ENCODE results near the genes BTBD6, PACS2 and TEDC1.

GRCh38 chr14:104843277-104843968, 21.6 kb upstream of the CEP170B start:
- CAGE, long polyA plus RNA = no peak
- RRBS = 3% methylated on average over 33 of the region's 59 CpGs

- CAGE, long polyA plus RNA = no peak
- RRBS = 7% methylated on average over 11 of the region's 47 CpGs
Measured at GRCh38 chr14:104864027-104864699, 905 bp upstream of the CEP170B start.

DNA sequence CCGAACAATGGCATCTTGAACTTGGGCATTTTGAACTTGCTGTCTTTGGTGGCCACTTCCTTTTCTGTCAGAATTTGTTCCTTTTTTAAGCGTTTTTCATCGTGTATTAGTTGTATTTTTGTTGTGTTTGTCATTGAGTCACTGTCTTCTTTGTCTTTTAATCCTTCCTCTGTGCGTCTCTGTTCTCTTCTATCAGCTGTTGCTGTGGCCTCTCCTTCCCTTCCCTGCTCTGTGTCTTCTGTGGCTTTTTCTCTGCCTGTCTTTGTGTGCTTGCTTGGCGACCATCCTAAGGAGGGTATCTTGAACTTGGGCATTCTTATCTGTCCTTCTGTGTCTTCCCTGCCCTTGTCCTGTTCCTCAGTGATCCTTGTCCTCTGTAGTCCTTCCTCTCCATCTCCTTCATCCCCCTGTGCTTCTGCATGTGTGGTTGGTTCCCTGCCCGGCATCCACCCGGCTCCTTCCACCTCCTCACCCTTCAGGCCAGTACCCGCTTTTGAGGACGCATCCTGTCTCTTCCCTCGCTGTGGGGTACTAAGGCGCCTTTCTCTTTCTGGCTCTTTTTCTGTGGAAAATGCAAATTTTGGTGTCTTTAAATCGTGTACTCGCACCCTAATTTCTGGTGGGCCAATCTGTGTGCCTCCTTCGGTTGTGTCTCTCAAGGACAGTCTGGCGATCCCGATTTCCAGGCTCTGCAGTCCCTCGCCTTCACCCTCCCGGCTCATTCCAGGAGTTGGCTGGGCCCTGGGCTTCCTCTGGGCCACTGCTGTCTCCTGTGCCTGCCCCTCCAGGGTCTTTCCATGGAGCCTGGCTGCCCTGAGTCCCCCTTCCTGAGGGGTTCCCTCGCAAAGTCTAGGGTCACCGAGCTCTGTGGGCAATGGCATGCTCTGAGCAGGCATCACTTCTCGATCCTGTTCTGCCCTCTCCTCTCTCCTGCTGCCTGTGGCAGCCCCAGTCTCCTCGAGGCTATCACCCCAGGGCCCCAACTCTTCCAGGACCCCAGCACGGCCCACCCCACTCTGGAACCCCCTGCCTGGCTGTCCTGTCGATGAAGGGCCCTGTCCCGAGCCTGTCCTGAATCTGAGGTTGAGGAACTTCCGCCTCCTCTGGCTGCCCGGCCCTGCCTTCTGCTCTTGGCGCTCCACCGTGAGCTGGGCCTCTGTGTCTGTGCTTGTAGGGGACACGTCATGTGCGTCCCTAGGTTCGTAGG, 24.4 kb downstream of the AHNAK2 start:
- CAGE, long polyA plus RNA = no peak
- RRBS = no CpG with 5 or more reads among the region's 32 CpGs

DNA sequence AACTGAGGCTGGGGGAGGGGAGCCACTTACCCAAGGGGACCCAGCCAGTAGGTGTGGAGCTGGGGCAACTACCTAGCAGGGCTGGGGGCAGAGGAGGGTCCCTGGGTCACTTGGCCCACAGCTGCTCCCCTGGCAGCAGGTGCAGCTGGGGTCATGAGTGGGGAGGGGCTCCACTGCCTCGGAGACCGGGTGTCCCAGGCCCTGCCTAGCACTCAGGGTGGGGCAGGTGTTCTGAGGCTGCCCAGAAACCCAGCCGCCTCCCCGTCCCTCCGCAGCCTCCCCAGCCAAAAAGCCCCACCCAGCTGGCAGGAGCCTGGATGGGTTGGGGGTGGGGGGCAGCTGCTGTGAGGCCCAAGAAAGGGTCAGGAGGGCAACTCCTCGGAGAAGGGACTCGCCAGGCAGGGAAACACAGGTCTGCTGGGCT, 11.2 kb downstream of the AHNAK2 start:
- CAGE, long polyA plus RNA = no peak
- RRBS = no CpG with 5 or more reads among the region's 7 CpGs

DNA sequence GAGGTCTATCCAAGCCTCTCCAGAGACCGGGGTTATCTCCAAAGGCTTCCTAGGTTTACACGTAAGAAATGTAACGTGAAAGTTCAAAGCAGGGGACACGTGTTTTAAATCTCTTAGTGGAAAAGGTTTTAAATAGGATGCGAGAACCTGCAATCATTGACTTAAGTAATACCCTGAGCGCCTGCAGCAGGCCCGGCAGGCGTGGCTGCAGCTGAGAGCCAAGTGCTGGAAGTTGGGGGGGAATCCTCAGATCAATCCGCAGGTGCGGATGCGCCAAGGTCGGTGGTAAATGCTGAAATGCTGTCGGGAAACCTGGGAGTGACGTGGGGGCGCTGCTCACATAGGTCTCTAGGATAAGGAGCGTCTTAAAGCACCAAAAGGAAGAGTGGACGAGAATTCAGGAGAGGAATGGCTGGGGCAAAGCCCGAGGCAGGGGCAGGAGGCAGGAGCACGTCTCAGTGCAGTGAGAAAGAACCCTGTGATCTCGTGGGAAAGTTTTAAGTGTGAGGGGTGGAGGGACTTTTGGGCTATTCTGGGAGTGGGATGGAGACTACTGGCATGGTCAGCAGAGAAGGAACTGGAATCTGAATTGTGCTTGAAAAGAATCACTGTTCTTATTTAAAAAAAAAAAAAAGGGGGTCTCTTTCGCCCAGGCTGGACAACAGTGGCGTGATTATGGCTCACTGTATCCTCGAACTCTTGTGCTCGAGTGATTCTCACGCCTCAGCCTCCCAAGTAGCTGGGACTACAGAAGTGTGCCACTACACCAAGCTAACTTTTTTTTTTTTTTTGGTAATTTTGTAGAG, 898 bp upstream of the CDCA4 start:
- CAGE, long polyA plus RNA = no peak
- RRBS = no CpG with 5 or more reads among the region's 25 CpGs

- CAGE, long polyA plus RNA = no peak
- RRBS = no CpG with 5 or more reads among the region's 10 CpGs
Measured at GRCh38 chr14:105025895-105026533, 5.1 kb upstream of the CDCA4 start.

DNA sequence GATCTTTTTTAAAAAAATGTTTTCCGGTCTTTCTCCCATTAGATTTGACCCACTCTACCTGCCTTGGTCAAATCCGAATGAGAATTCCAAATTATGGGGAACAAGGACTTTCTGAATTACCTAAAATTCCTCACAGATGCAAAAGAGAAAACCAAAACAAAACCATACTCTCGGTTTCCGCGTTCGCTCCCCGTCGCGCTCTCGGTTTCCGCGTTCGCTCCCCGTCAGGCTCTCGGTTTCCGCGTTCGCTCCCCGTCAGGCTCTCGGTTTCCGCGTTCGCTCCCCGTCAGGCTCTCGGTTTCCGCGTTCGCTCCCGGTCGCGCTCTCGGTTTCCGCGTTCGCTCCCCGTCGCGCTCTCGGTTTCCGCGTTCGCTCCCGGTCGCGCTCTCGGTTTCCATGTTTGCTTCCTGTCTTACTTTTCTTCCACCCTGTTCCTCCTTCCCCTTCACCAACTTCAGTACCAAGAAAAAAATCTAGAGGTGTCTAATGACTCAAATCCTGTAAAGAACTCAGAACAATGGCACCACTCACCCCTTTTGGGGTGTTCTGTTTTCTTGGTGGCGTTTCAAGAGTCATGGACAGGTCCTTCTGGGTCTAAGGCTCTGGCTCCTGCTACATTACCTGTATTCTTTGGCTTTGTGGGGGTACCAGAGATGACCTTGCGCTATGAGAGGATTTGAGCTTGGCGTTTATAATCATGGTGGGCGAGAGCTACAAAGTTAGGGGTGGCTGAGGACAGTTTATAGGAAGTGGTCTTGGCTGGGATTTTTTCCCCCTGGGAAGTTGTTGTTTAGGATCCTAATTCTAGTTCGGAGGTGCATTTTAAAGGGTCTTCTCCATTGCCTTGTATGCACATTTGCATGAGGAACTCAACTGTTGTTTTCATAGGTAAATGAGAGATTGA, 12.7 kb upstream of the CDCA4 start:
- CAGE, long polyA plus RNA = no peak
- RRBS = 3% methylated on average over 8 of the region's 51 CpGs

- CAGE, long polyA plus RNA = no peak
- RRBS = 11% methylated on average over 1 of the region's 14 CpGs
Measured at GRCh38 chr14:105038565-105039230, 17.8 kb upstream of the CDCA4 start.

GRCh38 chr14:105199037-105199581, 18.0 kb upstream of the NUDT14 start:
- CAGE, long polyA plus RNA = no peak
- RRBS = 60% methylated on average over 9 of the region's 20 CpGs

- CAGE, long polyA plus RNA = start-site peak on the plus strand at chr14:105248534-105248551, 15 and 8 reads in 2 replicates
- RRBS = 1% methylated on average over 28 of the region's 61 CpGs
Measured at GRCh38 chr14:105248239-105248692, at the start of gene BTBD6. Gene BTBD6 (plus strand): TSS chr14:105248533.

DNA sequence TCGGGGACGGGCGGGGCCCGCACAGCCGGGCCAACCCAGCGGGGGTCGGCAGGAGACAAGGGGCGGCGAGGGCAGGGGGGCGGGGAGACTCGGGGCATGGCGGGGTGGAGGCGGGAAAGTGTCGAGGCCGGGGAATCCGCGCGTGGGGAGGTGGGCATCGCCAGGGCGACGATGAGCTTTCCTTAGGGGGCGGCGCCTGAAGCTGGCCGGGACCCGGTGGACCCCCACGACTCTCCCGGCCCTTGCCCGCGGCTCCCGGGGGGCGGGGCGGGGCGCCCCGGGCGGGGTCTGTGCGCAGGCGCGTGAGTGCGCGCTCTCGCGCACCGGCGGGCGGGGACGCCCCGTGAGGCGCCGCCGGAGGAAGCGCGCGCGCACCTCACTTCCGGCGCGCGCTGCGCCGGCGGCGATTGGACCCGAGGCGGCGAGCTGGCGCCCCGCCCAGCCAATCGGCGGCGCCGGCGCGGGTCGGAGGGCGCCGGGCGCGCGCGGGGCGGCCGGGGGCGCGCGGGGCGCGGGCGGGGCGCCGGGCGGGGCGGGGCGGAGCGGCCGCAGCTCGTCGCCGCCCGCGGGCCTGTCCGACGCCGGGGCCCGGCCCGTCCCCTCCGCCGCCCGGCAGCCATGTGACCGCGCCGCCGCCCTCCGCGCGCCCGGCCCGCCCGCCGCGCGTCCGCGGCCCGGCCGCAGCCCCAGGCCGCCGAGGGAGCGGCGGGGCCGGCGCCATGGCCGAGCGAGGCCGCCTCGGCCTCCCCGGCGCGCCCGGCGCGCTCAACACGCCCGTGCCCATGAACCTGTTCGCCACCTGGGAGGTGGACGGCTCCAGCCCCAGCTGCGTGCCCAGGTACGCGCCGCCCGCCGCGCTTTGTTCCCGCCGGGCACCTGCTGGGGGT, at the start of gene PACS2:
Gene PACS2 (plus strand): TSS at position 549 of the 887 bp plus-strand sequence.
- CAGE, long polyA plus RNA = no peak
- RRBS = 1% methylated on average over 89 of the region's 154 CpGs

- CAGE, long polyA plus RNA = no peak
- RRBS = 15% methylated on average over 12 of the region's 39 CpGs
Measured at GRCh38 chr14:105477372-105478156, 2.9 kb downstream of the CRIP2 start.

DNA sequence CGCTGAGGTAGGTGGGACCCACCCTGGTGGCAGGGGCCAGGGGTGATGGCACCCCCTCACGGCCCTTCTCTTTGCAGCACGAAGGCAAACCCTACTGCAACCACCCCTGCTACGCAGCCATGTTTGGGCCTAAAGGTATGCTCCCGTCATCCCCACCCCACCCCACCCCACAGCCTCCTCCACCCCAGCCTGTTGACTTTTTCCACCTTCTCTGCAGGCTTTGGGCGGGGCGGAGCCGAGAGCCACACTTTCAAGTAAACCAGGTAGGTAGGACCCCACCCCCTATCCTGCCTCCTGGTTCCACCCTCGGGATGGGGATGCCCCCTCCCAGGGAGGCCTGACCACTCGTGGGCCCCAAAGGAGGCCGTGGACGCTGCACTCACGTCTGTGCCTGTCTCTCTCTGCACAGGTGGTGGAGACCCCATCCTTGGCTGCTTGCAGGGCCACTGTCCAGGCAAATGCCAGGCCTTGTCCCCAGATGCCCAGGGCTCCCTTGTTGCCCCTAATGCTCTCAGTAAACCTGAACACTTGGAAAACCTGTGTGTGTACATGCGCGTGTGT, 1.6 kb downstream of the CRIP1 start:
- CAGE, long polyA plus RNA = no peak
- RRBS = no CpG with 5 or more reads among the region's 15 CpGs

GRCh38 chr14:105490352-105490487, 826 bp upstream of the TEDC1 start:
- CAGE, long polyA plus RNA = no peak
- RRBS = under 1% methylated on average over 10 of the region's 16 CpGs

DNA sequence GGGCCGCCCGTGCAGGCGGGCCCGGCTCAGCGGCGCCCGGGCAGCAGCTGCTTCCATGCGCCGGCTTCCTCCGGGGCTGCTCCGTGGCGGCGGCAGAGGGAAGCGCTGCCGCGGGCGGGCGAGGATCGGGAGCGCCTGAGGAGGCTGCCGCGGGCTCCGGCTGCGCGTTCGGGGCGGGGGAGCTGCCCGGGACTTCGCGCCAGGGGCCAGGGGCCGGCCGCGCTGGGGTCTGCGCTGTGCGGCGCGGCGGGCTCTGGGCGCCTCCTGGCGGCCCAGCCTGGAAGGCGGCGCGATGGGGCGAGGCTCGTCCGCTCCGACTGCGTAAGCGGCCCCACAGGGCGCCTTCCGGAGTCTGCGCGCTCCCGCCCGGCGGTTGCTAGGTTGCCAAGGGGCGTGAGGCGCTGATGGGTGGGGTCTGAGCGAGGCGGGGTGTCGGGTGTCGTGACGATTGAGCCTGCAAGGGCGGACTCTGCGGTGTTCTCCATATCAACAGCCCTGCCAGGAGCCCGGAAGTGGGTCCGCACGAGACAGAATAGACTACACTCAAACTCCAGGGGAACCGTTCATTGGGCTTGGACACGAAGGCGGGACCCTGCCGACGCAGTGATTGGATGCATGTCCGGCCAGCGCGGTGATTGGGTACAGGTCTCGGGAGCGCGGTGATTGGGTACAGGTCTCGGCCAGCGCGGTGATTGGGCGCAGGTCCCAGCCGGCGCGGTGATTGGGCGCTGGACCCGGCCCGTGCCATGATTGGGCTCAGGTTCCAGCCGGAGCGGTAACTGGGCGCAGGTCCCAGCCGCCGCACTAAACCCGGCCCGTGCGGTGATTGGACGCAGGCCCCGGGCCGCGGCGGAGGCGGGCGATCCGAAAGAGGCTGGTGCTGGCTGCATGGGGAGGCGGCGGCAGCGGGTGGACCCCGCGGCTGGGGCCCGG, at the start of gene TEDC1:
Gene TEDC1 (plus strand): TSS at position 759 of the 933 bp plus-strand sequence.
- CAGE, long polyA plus RNA = no peak
- RRBS = under 1% methylated on average over 47 of the region's 111 CpGs

DNA sequence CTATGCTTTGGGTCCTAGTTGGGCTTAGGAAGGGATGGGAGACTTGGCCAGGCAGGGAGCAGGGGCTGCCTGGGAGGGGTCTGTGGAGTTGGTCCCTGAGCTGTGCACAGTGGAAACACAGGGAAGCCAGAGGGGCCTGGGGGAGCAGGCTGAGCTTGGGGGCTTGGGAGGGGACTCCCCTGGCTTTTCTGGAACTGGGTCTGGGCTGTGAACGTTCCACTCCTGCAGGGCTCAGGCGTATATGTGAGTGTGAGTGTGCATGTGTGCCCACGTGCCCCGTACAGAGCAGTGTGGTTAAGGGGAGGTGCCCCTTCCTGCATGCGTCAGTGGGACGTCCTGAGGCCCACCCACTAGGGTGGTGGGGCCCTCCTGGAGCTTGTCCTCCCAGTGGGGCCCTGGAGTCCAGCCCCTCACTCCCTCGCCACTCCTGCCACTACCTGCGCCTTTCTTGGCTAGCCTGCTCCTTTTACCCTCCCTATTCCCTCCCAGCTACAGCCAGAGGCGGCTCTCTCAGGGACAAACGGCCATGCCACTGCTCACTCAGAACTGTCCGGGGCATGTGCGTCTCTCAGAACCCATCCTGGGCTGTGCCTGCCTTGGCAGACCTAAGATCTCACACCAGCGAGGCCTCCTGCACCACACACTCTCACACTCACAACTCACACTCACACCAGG, 59.8 kb downstream of the TMEM121 start:
- CAGE, long polyA plus RNA = no peak
- RRBS = no CpG with 5 or more reads among the region's 13 CpGs

DNA sequence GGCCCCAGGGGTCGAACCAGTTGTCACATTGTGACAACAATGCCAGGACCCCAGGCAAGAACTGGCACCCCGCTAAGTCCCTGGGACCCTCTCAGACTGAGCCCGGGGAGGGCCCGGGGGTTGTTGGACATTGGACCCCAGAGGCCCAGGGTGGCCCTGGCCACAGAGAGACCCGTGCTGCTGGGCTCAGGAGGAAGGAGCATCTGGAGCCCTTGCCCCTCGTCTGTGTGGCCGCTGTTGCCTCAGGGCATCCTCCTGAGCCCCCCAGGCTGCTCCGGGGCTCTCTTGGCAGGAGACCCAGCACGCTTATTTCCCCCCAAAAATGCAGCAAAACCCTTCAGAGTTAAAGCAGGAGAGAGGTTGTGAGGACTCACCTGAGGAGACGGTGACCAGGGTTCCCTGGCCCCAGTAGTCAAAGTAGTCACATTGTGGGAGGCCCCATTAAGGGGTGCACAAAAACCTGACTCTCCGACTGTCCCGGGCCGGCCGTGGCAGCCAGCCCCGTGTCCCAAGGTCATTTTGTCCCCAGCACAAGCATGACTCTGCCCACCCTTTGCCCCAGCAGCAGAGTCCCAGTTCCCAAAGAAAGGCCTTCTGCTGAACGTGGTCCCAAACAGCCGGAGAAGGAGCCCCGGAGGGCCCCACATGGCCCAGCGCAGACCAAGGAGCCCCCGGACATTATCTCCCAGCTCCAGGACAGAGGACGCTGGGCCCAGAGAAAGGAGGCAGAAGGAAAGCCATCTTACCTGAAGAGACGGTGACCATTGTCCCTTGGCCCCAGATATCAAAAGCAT, 337.7 kb downstream of the TMEM121 start:
- CAGE, long polyA plus RNA = no peak
- RRBS = 75% methylated on average over 3 of the region's 22 CpGs

- CAGE, long polyA plus RNA = no peak
- RRBS = no CpG with 5 or more reads among the region's 12 CpGs
Measured at GRCh38 chr14:105880724-105881141, 354.4 kb downstream of the TMEM121 start.

GRCh38 chr14:105905332-105905966, 379.1 kb downstream of the TMEM121 start:
- CAGE, long polyA plus RNA = no peak
- RRBS = 85% methylated on average over 2 of the region's 17 CpGs

DNA sequence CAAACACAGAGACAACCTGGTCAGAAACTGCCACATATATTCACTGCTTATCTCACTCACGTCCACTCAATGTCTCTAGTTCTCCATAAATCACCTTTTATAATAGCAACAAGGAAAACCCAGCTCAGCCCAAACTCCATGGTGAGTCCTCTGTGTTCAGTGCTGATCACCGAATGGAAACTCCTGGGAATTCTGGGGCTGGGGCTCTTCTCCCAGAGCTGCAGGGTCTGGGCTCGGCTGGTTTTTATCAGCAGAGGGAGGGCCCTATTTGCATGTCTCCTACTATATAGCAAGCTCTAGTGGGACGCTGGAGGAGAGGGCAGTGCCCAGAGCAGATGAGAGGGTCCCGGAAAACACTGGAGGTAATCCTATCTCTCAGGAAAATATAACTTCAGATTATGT, 590.6 kb downstream of the TMEM121 start:
- CAGE, long polyA plus RNA = no peak
- RRBS = no CpG with 5 or more reads among the region's 5 CpGs

Data from BJ (cell line).